Pulmonary lymph node (tissue), 1 donor: ENCODE measurements around a stretch of chr15.

- PRO-cap, result no peak
These were observed 88.4 kb downstream of the APBA2 start for GRCh38 chr15:28973991-28974670.

- PRO-cap, result no peak
These were observed 103.8 kb downstream of the APBA2 start for GRCh38 chr15:28989438-28990152.

GRCh38 chr15:29348227-29348780 lies 78.7 kb upstream of the NSMCE3 start:
- PRO-cap, result no peak

GRCh38 chr15:29790372-29791057 lies 31.8 kb downstream of the TJP1 start:
- PRO-cap, result no peak

- PRO-cap, result no peak
These were observed 25.6 kb downstream of the TJP1 start for GRCh38 chr15:29796681-29797088.

DNA sequence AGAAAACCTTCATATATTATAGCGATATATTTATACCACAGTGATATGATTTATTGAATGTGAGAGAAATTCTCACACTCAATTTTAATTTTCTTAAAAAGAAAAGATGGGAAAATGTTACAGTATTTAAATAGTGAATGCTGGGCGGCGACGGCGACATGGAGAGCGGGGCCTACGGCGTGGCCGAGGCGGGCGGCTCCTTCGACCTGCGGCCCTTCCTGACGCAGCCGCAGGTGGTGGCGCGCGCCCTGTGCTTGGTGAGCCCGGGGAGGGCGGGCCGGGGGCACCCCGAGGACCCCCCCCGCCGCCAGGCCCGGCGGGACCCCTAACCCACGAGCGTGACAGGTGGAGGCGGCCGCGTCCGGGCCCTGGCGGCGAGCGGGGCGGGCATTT lies 38.5 kb upstream of the GOLGA8J start:
- PRO-cap, result no peak

DNA sequence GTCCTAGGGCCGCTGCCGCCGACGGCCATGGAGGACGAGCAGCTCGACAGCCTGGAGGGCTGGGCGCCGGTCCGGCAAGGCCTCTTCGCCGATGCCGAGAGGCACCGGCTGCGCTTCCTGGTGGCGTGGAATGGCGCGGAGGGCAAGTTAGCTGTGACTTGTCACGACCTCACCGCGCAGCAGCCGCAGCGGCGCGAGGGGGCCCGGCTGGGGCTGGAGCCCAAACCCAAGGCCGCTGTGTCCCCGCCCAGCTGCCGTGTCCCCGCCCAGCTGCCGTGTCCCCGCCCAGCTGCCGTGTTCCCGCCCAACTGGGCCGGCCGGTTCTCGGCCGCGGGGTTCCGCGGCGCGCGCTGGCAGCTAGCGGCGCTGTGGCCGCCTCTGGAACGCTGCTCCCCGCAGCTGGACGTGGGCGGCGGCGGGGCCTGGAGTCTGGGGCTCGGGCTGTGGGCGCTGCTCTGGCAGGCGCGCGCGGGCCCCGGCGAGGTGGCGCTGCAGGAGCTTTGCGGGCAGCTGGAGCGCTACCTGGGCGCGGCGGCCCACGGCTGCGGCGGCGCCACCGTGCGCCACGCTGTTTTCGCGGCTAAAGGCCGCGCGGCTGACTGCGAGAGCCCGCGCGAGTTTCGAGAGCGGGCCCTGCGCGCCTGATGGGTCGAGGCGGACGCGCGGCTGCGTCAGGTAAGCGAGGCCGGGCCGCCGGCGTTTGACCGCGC lies 56.8 kb upstream of the GOLGA8R start:
- PRO-cap, result no peak

- PRO-cap, result no peak
These were observed 29.3 kb downstream of the MTMR10 start for GRCh38 chr15:30961797-30962867.

DNA sequence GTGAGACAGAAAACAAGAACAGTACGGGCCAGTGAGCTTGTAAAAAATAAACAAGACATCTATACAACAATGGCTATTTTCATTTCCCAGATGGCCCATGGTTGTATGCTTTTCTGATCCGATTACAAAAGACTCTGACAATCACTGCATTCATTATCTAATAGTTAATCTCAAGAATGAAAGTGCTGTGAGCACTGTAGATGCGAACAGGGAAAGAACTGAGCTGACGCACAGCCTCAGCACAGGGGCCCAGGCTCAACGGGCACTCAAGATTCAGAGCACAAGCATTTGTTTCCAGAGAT lies 6.9 kb downstream of the MTMR10 start:
- PRO-cap, result no peak

DNA sequence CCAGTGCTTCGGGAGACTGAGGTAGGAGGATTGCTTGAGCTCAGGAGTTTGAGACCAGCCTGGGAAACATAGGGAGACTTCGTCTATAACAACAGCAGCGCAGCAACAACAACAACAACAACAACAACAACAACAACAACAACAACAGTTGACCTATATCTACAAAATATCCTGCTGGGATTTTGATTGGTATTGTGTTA lies 16.0 kb upstream of the MTMR10 start:
- PRO-cap, result unidirectional peak, minus-strand start at position 113 of the sequence

GRCh38 chr15:31025953-31026321 lies 34.5 kb upstream of the MTMR10 start:
- PRO-cap, result no peak

DNA sequence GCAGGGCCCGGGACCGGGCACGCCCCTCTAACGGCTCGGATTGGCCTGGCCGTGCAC lies 259 bp upstream of the KLF13 start:
- PRO-cap, result no peak

GRCh38 chr15:31338925-31339545 lies 12.4 kb downstream of the KLF13 start:
- PRO-cap, result no peak

- PRO-cap, result no peak
These were observed 13.2 kb downstream of the KLF13 start for GRCh38 chr15:31339546-31340450.

DNA sequence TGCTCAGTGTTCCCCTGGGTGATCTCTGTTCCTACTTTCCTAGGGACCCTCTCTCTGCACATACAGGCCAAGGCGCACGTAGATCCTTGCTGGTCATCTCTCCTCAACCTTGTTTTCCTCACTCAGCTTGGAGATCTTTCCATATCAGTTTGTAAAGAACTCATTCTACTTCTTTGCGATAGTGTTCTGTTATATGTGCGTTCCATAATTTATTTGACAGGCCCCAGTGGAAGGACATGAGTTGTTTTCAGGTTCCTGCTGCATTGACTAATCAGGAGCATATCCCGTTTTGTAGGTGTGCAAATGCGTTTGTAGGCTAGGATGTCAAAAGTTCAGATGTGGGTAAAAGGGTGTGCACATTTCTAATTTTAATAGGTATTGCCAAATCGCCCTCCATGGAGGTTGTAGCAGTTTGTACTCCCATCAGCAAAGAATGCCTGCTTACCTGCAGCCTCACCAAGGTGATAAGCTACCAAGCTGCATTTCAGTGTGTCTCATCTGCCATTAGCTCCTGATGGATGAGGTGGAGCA lies 36.1 kb downstream of the KLF13 start:
- PRO-cap, result no peak

DNA sequence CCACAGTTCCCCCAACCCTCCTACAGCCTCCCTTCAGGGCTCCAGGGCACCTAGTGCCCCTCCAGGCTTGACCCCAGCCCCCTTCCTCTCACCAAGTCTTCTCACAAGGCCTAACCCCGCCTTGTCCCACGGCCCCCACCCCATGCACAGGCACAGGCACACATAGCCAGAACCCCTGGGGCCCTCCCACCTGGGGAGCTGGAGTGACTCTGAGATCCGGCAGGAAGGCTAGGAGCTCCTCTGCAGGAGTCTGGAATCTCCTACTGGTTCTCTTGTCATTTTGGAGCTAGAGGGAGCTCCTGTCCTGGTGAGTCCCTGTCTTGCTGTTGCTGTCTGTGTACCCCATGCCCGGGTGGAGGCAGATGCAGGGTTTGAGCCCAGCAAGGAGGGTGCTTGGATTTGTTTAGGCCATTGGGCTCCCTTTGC lies 39.6 kb downstream of the KLF13 start:
- PRO-cap, result no peak

- PRO-cap, result no peak
These were observed 47.5 kb downstream of the KLF13 start for GRCh38 chr15:31373690-31374980.

DNA sequence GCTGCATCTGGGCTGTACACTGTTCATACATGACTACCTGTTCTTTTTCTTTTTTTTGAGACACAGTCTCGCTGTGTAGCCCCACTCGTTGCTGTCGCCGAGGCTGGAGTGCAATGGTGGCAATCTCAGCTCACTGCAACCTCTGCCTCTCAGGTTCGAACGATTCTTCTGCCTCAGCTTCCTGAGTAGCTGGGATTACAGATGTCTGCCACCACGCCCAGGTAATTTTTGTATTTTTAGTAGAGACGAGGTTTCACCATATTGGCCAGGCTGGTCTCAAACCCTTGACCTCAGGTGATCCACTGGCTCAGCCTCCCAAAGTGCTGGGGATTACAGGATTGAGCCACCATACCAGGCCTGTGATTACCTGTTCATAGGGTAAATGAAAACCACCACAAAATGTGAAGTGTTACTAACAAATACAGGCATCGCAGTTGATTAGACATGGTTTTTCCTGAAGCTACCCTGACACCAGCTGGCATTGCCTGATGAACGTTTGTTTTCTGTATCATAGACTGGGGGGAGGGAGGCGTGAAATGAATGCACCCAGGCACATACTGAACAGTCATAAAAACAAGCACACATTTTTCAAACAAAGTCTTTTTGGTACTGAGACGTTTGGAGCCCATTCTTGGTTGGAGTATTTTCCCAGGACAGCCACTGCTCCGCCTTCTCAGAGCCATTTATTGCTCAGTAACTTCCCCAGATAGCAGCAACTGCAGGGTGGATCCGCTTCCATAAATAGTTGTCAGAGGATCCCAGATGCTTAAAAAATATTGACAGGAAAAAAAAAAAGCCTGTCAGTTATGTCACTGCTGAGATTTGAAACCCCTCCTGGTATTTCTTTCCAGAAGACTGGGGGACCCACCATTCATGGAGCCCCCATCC lies 52.3 kb downstream of the KLF13 start:
- PRO-cap, result no peak

DNA sequence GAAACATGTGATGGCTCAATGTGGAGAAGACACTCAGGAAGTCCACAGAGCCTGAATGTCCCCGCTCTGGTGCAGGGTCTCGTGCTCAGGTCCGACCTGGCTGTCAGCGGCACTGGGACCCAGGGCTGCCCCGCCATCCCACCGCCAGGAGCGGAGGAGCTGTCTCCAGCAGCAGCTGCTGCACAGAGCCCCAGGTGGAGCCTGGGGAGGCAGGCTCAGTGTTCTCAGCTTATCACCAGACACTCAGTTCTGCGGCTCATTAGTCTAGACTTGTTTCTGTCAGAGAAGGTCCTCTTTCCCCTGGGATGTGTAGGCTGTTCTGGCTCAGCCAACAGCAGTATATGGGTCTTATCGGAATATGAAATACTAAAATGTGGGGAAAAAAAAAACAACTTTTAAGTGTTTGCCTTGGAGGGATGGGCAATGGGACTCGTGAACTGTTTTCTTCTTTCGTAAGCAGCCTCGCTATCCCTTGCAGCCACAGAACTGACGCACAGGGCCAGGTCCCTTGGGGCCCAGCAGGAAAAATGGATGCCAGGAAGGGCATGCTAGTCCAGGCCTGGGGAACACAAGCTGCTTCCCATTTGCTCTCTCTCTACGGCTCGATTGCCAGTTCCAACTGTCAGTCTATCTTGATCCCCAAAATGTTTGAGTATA lies 76.0 kb downstream of the KLF13 start:
- PRO-cap, result no peak

DNA sequence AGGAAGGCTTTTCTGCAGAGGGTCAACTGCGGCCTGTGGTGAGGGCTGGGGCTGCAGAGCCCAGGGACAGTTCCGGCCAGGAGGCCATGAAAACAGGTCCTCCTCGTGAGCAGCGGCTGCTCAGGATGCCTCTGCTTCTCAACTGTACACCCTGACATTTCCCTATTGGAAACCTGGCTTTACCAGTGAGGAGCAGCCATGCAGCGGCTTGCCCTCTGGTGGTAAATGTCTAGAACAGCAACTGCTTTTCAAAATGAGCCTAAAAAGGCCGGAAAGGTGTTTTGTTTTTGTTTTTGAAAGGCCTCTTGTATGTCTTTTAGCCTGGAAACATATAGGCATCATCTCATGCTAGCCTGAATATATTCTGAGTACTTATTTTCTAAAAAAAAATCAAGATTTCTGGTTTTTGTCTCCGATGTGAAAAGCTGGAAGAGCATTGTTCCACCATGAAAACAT lies 163.4 kb downstream of the KLF13 start:
- PRO-cap, result no peak